ENCODE measurements around a stretch of chr6.

DNA sequence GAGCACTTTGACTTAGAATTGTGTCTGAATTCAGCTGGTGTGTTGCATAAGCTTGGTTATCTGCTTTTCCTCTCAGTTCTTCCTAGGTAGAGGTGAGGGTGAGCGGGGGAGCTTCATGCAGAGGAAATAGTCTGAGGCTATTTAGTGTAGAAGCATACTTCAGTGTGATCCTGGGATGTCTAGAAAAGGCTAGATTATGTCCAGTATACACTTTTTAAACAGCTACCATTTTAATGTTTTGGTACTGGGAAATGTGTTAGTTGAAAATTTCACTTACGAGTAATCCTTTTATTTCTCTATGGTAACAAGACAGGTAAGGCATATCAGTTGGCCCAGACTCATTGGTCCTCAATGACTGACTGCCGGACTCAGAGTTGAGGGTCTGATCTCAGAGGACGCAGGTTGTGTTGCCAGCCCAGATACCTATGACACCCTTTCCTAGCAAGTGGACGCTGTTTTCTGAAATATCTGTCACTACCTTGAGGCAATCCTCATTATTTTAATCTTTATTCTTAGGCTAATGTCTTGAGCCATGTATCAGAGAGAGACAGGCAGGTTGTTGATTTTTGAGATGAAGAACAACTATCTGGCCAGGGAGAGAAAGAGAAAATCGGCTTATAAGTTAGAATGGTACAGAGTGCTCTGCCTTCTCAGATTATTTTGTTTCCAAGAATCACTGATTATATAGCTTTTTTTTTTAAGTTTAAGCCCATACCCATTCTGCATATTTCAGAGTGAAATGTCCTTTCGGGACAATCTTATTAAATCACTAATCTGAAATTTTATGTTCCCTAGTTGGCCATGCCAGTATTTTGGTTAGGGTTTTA, 65.4 kb downstream of the FOXO3 start:
- RRBS = no CpG with 5 or more reads among the region's 7 CpGs

DNA sequence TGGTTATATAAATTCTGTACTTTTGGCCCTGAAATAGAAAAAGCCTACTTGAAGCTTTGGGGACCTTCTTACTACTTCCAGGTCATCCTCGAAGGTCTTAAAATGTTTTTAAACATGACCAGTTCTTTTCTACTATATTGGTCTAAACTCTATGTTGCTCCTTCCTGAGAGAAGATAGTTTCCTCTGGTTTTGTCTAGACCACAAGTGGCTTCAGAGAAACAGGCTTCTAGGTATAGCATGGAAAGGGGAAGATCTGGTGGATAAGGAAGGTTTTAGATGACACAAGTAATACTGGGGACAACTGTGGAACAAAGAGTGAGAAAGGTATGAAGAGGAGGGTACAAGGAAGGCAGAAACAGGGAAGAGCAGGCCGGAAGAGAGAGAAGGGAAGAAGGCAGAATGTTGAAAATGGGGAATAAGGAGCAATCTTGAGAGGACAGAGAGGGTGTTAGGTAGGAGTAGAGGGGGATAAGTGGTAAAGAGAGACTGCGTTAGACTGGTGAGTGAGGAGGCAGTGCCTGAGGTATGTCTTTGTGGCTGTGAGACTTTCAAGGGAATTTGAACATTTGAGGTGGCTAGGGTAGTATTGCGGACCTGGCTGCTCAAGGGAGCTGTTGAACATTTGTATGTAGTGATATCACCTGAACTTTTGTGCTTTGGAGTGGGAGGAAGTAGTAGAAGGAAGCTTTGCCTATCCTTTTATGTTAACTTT, 69.3 kb downstream of the FOXO3 start:
- RRBS = no CpG with 5 or more reads among the region's 4 CpGs

- RRBS = no CpG with 5 or more reads among the region's 3 CpGs
These were observed 79.1 kb downstream of the FOXO3 start for GRCh38 chr6:108639785-108640312.

- RRBS = no CpG with 5 or more reads among the region's 11 CpGs
These were observed 95.5 kb downstream of the FOXO3 start for GRCh38 chr6:108655907-108656891.

DNA sequence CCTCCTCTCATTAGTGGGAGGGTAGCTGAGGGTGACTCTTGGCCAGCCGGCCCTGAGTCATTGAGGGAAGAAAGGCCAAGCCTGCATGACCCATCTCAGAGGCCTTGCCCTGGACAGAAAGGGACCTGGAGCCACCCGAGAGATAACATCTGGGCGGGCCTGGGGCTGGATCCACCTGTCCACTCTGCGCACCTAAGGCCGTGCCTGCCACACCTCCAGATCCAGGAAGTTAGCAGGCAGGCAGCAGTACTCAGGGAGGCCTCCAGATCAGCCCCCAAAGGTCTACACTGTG, 115.7 kb upstream of the ARMC2 start:
- RRBS = 0% methylated on average over 1 of the region's 5 CpGs

GRCh38 chr6:108793633-108793858, 54.7 kb upstream of the ARMC2 start:
- RRBS = no CpG with 5 or more reads among the region's 2 CpGs

GRCh38 chr6:108839281-108839703, 8.9 kb upstream of the ARMC2 start:
- RRBS = no CpG with 5 or more reads among the region's 7 CpGs

- RRBS = no CpG with 5 or more reads among the region's 4 CpGs
These were observed 40.5 kb downstream of the ARMC2 start for GRCh38 chr6:108888659-108889251.

- RRBS = no CpG with 5 or more reads among the region's 9 CpGs
These were observed 56.6 kb downstream of the ARMC2 start for GRCh38 chr6:108904334-108905642.

GRCh38 chr6:108991744-108992463, 102.7 kb downstream of the SESN1 start:
- RRBS = no CpG with 5 or more reads among the region's 5 CpGs

- RRBS = no CpG with 5 or more reads among the region's 10 CpGs
These were observed 908 bp downstream of the SESN1 start for GRCh38 chr6:109093719-109094157.

DNA sequence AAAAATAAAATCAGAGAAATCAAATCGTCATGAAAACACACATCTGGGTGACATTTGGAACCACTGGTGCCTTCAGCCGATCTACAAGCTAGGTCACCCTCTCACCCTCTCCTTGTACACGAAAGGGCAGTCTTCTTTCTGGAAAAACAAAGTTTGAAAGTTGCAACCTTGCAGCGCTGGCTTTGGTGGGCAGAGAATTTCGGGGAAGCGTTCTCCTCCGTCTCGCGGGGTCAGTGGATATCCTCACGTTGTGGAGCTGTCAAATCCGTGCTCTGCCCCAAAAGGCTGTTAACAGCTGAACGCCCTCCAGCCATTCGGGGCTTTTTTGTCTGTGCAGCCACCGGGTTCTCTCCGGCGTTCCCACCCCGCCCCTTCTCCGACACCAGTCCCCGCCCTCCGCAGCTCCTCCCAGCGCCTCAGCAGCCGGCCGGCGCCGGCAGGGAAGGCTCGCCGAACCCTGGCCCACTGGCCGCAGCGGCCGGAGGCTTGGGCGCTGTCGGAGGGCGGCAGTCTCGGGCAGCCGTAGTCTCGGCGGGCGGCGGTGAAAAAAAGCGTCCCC, 409 bp downstream of the SESN1 start:
- RRBS = 3% methylated on average over 14 of the region's 40 CpGs

DNA sequence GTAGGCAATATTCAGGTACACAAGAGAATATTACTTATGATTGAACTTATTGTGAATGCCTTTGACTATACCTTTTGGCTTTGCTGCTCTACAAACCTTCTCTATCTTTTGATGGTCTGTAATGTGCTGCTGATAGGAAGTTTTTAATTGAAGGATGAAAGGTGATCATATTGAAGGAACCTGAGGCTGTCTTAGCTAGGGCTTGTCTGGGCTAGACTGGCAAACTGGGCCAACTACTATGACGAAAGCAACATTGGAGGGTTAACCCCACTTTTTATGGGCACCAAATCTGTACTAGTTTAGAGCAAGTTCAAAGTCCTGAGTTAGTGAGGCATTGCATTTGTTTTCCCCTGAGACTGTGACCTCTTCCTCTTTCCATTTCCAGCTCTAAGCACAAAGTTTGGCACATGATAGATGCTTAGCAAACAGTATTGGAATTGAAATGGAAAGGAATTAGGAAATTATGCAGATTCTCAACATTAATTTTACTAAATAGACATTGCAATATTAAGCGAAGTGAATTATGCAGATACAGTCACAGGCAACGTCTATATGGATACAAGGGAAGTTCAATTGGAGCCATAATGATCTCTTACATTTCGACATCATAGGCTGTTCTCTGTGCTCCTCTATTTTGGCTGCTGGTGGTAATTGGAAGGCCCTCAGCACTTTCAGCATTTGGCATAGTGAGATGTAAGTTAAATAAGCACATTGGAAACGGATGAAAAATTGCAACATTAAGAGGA, 22.1 kb downstream of the CEP57L1 start:
- RRBS = no CpG with 5 or more reads among the region's 5 CpGs

GRCh38 chr6:109293884-109294430, 88.3 kb downstream of the CD164 start:
- RRBS = no CpG with 5 or more reads among the region's 7 CpGs

DNA sequence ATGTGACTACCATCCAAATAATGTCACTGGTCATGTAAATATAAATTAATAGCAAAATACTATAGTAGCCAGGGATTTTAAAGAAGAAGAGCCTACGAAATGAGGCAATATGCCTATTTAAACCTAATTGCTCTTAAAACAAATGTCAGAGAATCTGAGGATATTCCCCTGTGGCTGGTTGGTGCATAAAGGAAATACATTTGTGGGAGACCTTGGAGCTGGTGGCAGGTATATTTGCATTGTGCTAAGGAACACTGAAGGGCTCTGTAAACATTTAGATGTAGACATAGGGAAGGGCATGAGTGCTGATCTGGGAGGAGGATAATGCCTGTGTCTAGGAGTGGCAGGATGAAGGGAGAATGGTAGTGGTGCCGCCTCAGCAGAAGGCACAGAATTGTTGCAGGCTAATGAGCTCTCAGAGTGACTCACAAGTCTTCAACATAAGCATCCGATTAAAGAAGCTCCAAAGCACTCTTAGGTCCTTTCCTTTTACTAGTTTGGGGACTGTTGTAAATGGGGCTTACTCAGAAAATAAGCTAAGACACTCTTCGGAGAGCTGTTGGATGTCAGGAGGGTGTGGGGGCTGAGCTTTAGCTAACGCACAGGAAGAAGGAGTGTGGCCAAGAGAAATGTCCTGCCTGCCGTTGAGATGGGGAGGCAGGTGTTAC, 85.8 kb downstream of the CD164 start:
- RRBS = no CpG with 5 or more reads among the region's 6 CpGs

- RRBS = no CpG with 5 or more reads among the region's 7 CpGs
These were observed 82.1 kb downstream of the CD164 start for GRCh38 chr6:109300031-109300740.

- RRBS = no CpG with 5 or more reads among the region's 1 CpG
These were observed 49.7 kb downstream of the CD164 start for GRCh38 chr6:109332623-109332908.

DNA sequence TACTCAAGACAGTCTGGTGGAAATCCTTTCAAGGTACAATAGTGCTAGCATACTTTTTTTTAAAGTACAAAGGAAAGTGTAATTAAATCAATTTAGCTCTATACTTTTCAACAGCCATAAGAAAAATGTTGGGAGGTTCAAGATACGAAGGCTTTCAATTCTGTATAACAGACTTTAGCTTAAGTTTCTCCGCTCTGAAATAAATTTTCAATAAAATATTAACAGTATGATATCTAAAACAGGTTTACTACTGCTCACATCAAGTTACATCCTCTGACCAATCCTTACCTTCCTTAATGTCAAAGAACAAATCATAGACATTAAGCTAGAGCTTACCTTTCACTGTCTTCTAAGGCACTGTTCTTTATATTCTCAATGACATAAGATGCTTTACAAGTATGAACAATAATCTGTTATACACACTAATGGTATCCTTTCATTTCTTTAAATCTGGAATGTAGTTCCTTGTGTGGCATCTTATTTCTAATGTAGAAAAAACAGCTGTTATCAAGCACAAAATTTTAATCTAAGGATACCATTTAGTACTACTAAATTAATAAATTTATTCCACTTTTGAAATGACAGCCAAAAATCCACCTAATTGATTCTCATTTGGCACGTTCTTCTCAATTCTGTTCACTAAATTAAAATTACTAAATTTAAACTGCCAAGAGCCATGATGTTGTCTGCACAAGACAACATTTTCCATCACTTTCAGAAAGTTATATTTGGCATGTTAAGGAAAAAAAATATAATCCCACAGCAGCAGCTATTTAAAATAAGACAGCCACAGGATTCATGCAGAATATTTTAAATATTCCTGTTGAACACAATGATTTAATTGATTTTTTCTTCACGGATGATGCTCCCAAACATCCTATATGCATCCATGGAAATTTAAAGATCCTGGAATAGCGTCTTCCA, 14.2 kb downstream of the CD164 start:
- RRBS = no CpG with 5 or more reads among the region's 5 CpGs

DNA sequence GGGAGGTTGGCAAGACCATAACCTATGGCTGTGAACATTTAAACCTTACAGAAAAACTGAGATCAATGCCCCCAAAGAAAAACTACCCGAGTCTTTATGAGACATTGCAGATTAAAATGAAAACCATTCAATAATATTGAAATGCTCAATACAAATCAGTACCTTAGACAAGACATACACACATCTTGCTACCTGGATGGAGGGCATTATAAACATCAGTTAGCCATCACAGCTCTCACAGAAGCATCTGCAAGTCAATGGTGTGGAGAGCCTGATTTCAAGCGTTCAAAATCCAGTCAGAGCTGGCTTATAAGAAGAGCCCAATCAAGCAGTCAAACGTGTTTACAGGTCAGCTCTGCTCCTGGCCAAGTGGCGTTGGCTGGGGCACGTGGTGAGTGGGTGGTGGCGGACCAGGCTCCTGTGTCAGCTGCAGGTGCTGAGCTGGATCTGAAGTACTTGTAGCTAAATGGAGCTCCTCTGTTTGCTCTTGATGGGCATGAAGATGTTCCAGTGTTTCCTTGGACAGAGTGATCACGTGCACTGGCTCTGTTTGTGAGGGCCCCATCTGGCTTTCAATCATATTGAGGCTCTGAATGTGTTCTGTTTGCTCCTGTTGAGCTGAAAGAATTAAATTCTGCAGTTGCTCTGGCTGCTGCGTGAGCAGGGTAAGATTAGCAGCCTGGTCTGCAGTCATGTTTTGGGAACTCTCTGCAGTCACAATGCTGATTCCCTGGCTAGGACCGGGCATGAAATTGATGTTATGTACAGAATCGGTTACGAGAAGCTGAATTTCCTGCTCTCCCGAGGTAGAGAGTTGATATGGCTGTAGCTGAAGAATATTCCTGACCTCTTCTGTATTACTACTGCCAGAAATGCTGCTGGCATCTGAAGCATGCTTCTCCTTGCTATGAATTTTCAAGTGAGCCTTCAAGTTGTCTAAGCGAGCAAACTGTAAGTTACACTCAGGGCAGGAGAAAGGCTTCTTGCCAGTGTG, 10.2 kb upstream of the MICAL1 start:
- RRBS = no CpG with 5 or more reads among the region's 13 CpGs

DNA sequence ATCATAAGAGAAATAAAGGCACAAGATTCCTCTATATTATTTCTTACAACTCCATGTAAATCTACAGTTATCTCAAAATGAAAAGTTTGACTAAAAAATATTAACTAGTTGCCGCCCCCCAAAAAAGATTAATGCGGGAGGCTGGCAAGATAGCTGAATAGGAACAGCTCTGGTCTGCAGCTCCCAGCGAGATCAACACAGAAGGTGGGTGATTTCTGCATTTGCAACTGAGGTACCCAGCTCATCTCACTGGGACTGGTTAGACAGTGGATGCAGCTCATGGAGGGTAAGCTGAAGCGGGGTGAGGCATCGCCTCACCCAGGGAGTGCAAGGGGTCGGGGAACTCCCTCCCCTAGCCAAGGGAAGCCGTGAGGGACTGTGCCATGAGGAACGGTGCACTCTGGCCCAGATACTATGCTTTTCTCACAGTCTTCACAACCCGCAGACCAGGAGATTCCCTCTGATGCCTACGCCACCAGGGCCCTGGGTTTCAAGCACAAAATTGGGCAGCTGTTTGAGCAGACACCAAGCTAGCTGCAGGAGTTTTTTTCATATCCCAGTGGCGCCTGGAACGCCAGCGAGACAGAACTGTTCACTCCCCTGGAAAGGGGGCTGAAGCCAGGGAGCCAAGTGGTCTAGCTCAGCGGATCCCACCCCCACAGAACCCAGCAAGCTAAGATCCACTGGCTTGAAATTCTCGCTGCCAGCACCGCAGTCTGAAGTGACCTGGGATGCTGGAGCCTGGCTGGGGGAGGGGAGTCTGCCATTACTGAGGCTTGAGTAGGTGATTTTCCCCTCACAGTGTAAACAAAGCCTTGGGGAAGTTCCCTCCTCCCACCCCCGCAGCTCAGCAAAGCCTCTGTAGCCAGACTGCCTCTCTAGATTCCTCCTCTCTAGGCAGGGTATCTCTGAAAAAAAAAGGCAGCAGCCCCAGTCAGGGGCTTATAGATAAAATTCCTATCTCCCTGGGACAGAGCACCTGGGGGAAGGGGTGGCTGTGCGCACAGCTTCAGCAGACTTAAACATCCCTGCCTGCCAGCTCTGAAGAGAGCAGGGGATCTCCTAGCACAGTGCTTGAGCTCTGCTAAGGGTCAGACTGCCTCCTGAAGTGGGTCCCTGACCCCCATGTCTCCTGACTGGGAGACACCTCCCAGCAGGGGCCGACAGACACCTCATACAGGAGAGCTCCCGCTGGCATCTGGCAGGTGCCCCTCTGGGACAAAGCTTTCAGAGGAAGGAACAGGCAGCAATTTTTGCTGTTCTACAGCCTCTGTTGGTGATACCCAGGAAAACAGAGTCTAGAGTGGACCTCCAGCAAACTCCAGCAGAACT, 12.0 kb downstream of the AK9 start:
- RRBS = no CpG with 5 or more reads among the region's 20 CpGs